K562 (cell line): ENCODE measurements around a stretch of chr3.

GRCh38 chr3:188166302-188166739 lies 12.4 kb downstream of the LPP start:
- RAMPAGE, long total RNA, result no peak
- RRBS, result no CpG with 5 or more reads among the region's 4 CpGs
PRO-cap:
- standard, result no peak
- CoPRO, capped RNA only, 2 experiments, result no peak in any of the 2 experiments
- CoPRO, capped and uncapped RNA, 2 experiments, result no peak in any of the 2 experiments
- CoPRO, uncapped RNA only, 2 experiments, result no peak in any of the 2 experiments
CAGE:
- cytosol, long polyA plus RNA, result no peak
- long polyA plus RNA, result no peak
- nucleolus, long total RNA, result no peak
- nucleus, long polyA plus RNA, result no peak

DNA sequence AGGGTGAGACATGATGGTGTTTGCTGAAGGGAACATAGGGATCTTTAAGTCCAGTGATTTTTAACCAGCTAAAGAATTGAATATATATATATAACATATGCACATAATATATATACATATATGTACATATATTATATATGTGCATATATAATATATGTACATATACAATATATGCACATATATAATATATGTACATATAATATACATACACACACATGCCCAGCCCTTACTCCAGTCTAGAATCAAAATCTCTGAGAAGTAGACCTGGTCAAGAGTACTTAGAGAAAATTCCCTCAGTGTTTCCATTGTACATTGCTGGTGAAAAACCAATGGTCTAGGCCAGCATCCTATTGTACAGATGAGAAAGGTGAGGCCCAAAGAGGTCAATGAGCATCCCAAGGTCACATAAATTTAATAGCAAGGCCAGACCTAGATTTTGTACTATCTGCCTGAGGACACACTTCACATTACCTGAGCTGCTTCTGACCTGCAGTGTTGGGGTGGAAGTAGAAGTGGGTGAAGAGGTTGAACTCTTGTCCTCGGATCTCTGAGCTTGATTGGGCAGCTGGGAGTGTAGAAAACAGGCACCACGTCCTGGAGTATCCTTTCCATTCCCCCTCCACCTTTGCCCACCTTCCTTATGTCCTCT lies 28.8 kb downstream of the LPP start:
- RAMPAGE, long total RNA, result no peak
- RRBS, result no CpG with 5 or more reads among the region's 2 CpGs
PRO-cap:
- standard, result no peak
- CoPRO, capped RNA only, 2 experiments, result no peak in any of the 2 experiments
- CoPRO, capped and uncapped RNA, 2 experiments, result no peak in any of the 2 experiments
- CoPRO, uncapped RNA only, 2 experiments, result no peak in any of the 2 experiments
CAGE:
- cytosol, long polyA plus RNA, result no peak
- long polyA plus RNA, result no peak
- nucleolus, long total RNA, result no peak
- nucleus, long polyA plus RNA, result no peak

DNA sequence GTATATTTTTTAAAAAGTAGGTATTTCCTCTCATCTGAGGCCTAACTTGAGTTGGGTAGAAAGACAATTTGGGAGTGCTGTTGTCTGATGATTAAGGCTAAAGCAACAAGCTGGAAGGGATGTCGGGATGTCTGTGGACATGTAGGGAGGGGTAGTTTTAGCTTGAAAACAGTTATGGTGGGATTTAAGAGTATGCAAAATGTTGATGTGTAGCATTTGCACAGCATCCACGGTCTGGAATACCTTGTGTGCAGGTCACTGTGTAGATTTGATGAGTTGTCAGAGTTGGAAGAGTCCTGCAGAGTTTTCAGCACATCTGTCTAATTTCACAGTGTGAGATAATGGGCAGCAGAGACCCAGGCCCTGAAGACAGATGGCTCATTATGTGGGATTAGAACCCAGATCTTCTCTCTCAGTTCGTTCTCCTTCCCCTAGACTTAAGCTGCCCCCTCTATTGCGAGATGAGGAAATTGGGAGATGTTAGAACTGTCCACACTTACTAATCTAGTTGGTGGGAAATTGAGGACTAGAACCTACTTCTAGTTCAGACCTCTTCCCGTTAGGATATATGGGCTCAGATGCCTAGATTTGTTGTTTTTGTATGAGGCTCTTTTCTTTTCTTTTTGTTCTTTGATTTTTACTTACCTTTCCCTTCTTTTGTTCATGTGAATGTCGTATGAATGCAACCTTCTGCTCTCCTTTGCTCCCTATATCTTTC lies 59.2 kb downstream of the LPP start:
- RAMPAGE, long total RNA, result no peak
- RRBS, result no CpG with 5 or more reads among the region's 6 CpGs
PRO-cap:
- standard, result no peak
- CoPRO, capped RNA only, 2 experiments, result no peak in any of the 2 experiments
- CoPRO, capped and uncapped RNA, 2 experiments, result no peak in any of the 2 experiments
- CoPRO, uncapped RNA only, 2 experiments, result no peak in any of the 2 experiments
CAGE:
- cytosol, long polyA plus RNA, result no peak
- long polyA plus RNA, result no peak
- nucleolus, long total RNA, result no peak
- nucleus, long polyA plus RNA, result no peak

DNA sequence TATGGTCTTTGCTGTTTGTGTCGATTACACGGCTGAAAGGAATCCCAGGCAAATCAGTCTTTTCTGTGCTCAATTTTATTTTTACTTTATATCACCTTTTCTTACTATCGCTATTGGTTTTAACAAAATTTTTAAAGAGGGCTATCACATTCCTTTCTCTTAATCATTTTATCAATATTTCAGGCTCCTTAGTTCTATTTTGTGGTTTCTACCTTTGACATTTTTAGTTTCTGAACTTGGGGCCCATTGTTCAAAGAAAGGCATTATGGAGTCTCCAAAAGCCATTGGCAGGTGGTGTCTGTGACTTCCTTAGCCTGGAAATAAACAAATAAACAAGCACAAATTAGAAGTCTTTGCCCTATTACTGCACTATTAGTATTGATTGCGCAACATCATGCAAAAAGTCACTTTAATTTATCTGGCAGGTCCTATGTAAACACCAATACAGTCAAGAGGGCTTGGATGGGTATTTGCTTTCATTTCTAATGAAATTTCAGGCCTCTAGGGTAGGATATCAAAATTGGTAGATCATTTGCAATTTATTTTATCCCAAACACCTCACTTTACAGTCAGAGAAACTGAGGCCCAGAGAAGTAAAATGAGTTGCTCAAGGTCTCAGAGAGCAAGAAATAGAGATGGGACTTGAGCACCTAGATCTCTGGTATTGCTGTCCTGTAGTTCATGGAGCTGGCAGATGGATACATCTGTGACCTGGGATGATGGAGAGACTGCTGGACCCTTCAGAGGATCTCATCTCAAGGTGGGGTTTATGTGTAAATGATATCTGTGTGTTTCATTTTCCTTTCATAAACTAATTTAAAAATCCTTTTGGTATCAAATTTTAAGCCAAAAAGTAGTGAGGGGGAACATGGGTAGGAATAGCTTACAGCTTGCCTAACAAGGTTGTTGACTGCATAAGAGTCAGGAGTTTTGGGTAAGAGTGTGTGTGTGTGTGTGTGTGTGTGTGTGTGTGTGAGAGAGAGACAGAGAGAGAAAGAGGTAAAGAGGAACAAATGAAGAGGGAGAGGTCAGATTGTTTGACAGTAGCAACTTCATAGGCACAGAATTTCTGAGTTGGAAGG lies 85.8 kb downstream of the LPP start:
- RAMPAGE, long total RNA, result no peak
- RRBS, result no CpG with 5 or more reads among the region's 4 CpGs
PRO-cap:
- standard, result no peak
- CoPRO, capped RNA only, 2 experiments, result no peak in any of the 2 experiments
- CoPRO, capped and uncapped RNA, 2 experiments, result no peak in any of the 2 experiments
- CoPRO, uncapped RNA only, 2 experiments, result no peak in any of the 2 experiments
CAGE:
- cytosol, long polyA plus RNA, result no peak
- long polyA plus RNA, result no peak
- nucleolus, long total RNA, result no peak
- nucleus, long polyA plus RNA, result no peak

DNA sequence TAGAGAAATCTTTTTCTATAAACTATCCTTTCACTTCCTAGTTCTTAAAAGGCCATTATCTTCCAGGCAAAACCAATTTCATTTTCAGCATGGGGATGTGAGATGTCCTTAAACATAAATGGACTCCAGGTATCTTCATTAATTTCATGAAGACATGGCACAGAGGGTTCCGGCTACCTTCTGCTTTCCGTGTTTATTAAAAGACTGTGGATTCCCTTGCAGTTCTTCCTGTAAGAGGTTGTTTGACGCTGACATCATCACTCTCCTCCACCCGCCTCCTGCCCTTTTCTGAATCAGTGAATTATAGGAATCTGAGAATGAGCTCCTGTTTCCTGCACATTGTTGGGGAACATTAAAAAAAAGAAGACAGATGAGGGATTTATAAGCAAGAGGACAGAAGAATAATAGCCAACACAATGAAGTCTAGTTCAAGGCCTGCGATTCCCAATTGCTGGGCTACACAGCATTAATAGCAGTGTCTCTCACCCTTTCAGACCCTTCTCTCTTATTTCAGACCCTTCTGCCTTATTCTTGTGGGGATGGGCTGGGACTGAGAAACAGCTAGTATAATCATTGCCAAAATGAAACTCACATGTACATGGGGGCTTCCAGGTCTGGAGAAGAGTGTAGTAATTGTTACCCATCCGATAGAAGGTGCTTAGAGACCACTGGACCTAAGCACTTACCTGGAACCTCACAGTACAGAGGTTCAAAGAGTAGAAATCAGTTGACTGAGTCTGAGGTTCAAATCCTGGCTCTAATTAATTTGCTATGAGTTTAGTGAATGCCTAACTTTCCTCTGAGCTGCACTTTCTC lies 191.4 kb downstream of the LPP start:
- RAMPAGE, long total RNA, result no peak
- RRBS, result no CpG with 5 or more reads among the region's 6 CpGs
PRO-cap:
- standard, result no peak
- CoPRO, capped RNA only, 2 experiments, result no peak in any of the 2 experiments
- CoPRO, capped and uncapped RNA, 2 experiments, result no peak in any of the 2 experiments
- CoPRO, uncapped RNA only, 2 experiments, result no peak in any of the 2 experiments
CAGE:
- cytosol, long polyA plus RNA, result no peak
- long polyA plus RNA, result no peak
- nucleolus, long total RNA, result no peak
- nucleus, long polyA plus RNA, result no peak

DNA sequence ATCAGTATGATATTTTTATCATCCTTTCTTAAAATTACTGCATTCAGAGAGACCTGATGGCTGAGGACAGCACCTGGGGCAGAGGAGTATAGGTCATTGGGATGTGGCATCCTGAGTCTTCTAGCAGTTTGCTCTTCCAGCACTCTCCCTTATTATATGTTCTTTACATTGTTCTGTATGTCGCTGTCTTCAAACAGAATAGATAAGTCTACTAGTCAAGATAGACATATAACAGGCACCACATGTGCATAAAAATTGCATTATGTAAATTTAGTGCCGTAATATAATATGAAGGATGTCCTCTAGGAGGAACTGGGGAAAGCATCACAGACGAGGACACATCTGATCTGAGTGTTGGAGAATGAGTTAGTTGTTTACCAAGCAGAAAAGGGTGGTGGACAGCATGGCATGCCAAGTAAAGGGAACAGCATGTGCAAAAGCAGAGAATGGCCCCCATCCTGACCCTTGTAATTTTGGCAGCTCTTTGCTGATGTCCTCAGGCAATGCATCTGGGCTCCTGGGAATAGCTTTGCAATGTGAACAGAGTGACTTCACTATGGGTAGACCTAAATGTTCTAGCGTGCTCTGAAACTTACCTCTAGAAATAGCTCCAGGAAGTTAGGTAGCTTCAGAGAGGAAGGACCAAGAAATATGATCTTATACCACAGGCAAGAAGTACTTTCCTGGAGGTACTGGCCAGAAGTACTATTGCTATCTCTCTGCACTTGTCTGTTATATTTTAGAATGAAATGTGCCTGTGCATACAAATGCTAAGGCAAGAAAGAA lies 263.3 kb downstream of the LPP start:
- RAMPAGE, long total RNA, result no peak
- RRBS, result no CpG with 5 or more reads among the region's 4 CpGs
PRO-cap:
- standard, result no peak
- CoPRO, capped RNA only, 2 experiments, result no peak in any of the 2 experiments
- CoPRO, capped and uncapped RNA, 2 experiments, result no peak in any of the 2 experiments
- CoPRO, uncapped RNA only, 2 experiments, result no peak in any of the 2 experiments
CAGE:
- cytosol, long polyA plus RNA, result no peak
- long polyA plus RNA, result no peak
- nucleolus, long total RNA, result no peak
- nucleus, long polyA plus RNA, result no peak

GRCh38 chr3:188432922-188433986 lies 279.3 kb downstream of the LPP start:
- RAMPAGE, long total RNA, result no peak
- RRBS, result no CpG with 5 or more reads among the region's 6 CpGs
PRO-cap:
- standard, result no peak
- CoPRO, capped RNA only, 2 experiments, result no peak in any of the 2 experiments
- CoPRO, capped and uncapped RNA, 2 experiments, result no peak in any of the 2 experiments
- CoPRO, uncapped RNA only, 2 experiments, result no peak in any of the 2 experiments
CAGE:
- cytosol, long polyA plus RNA, result no peak
- long polyA plus RNA, result no peak
- nucleolus, long total RNA, result no peak
- nucleus, long polyA plus RNA, result no peak

GRCh38 chr3:188467036-188467875 lies 313.3 kb downstream of the LPP start:
- RAMPAGE, long total RNA, result no peak
- RRBS, result no CpG with 5 or more reads among the region's 4 CpGs
PRO-cap:
- standard, result no peak
- CoPRO, capped RNA only, 2 experiments, result no peak in any of the 2 experiments
- CoPRO, capped and uncapped RNA, 2 experiments, result no peak in any of the 2 experiments
- CoPRO, uncapped RNA only, 2 experiments, result no peak in any of the 2 experiments
CAGE:
- cytosol, long polyA plus RNA, result no peak
- long polyA plus RNA, result no peak
- nucleolus, long total RNA, result no peak
- nucleus, long polyA plus RNA, result no peak

DNA sequence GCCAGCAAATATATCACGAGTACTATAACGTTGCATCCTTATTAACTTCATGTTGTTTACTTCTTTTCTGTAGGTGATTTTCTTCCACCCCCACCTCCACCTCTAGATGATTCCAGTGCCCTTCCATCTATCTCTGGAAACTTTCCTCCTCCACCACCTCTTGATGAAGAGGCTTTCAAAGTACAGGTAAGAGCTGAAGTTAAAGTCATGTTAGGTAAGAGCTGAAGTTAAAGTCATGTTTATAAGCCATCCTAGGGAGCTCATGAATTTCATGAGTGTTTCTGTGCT lies 330.5 kb downstream of the LPP start:
- RAMPAGE, long total RNA, result no peak
- RRBS, result no CpG with 5 or more reads among the region's 2 CpGs
PRO-cap:
- standard, result no peak
- CoPRO, capped RNA only, 2 experiments, result no peak in any of the 2 experiments
- CoPRO, capped and uncapped RNA, 2 experiments, result no peak in any of the 2 experiments
- CoPRO, uncapped RNA only, 2 experiments, result no peak in any of the 2 experiments
CAGE:
- cytosol, long polyA plus RNA, result no peak
- long polyA plus RNA, result no peak
- nucleolus, long total RNA, result no peak
- nucleus, long polyA plus RNA, result no peak

- RAMPAGE, long total RNA, result no peak
- RRBS, result no CpG with 5 or more reads among the region's 3 CpGs
PRO-cap:
- standard, result no peak
- CoPRO, capped RNA only, 2 experiments, result no peak in any of the 2 experiments
- CoPRO, capped and uncapped RNA, 2 experiments, result no peak in any of the 2 experiments
- CoPRO, uncapped RNA only, 2 experiments, result no peak in any of the 2 experiments
CAGE:
- cytosol, long polyA plus RNA, result no peak
- long polyA plus RNA, result no peak
- nucleolus, long total RNA, result no peak
- nucleus, long polyA plus RNA, result no peak
Measured at GRCh38 chr3:188606655-188607126, 452.7 kb downstream of the LPP start.

DNA sequence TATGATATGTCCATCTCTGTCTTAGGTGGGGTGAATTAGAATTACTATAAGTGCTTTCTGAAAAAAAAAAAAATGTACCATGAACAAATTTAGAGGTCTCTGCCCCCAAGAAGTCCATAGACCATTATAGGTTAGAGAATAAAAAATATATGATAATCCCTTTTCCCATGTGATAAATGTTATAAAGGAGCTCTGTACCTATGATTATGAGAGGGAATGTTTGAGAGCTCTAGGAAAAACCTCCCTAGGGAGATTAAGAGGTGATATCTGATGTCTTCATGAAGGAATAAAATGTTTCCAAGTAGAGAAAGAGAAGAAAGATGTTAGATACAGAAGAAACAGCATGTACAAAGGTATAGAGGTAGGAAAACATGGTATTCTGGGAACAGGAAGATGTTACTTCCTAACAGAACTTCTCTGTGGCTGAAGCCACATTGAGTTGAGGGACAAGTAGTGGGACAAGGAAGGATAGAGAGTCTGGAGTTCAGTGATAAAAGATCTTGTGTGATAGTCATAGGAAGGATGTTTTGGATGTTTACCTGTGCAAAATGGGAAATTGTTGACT lies 442.9 kb upstream of the TPRG1 start:
- RAMPAGE, long total RNA, result no peak
PRO-cap:
- standard, result no peak
- CoPRO, capped RNA only, 2 experiments, result no peak in any of the 2 experiments
- CoPRO, capped and uncapped RNA, 2 experiments, result no peak in any of the 2 experiments
- CoPRO, uncapped RNA only, 2 experiments, result no peak in any of the 2 experiments
CAGE:
- cytosol, long polyA plus RNA, result no peak
- long polyA plus RNA, result no peak
- nucleolus, long total RNA, result no peak
- nucleus, long polyA plus RNA, result no peak

- RAMPAGE, long total RNA, result no peak
- RRBS, result 20% methylated on average over 1 of the region's 7 CpGs
PRO-cap:
- standard, result no peak
- CoPRO, capped RNA only, 2 experiments, result no peak in any of the 2 experiments
- CoPRO, capped and uncapped RNA, 2 experiments, result no peak in any of the 2 experiments
- CoPRO, uncapped RNA only, 2 experiments, result no peak in any of the 2 experiments
CAGE:
- cytosol, long polyA plus RNA, result no peak
- long polyA plus RNA, result no peak
- nucleolus, long total RNA, result no peak
- nucleus, long polyA plus RNA, result no peak
Measured at GRCh38 chr3:188780146-188781252, 391.3 kb upstream of the TPRG1 start.

GRCh38 chr3:188886128-188887029 lies 285.4 kb upstream of the TPRG1 start:
- RAMPAGE, long total RNA, result no peak
- RRBS, result no CpG with 5 or more reads among the region's 4 CpGs
PRO-cap:
- standard, result no peak
- CoPRO, capped RNA only, 2 experiments, result no peak in any of the 2 experiments
- CoPRO, capped and uncapped RNA, 2 experiments, result no peak in any of the 2 experiments
- CoPRO, uncapped RNA only, 2 experiments, result no peak in any of the 2 experiments
CAGE:
- cytosol, long polyA plus RNA, result no peak
- long polyA plus RNA, result no peak
- nucleolus, long total RNA, result no peak
- nucleus, long polyA plus RNA, result no peak

GRCh38 chr3:188975663-188975914 lies 196.2 kb upstream of the TPRG1 start:
- RAMPAGE, long total RNA, result no peak
- RRBS, result no CpG with 5 or more reads among the region's 3 CpGs
PRO-cap:
- standard, result no peak
- CoPRO, capped RNA only, 2 experiments, result no peak in any of the 2 experiments
- CoPRO, capped and uncapped RNA, 2 experiments, result no peak in any of the 2 experiments
- CoPRO, uncapped RNA only, 2 experiments, result no peak in any of the 2 experiments
CAGE:
- cytosol, long polyA plus RNA, result no peak
- long polyA plus RNA, result no peak
- nucleolus, long total RNA, result no peak
- nucleus, long polyA plus RNA, result no peak

DNA sequence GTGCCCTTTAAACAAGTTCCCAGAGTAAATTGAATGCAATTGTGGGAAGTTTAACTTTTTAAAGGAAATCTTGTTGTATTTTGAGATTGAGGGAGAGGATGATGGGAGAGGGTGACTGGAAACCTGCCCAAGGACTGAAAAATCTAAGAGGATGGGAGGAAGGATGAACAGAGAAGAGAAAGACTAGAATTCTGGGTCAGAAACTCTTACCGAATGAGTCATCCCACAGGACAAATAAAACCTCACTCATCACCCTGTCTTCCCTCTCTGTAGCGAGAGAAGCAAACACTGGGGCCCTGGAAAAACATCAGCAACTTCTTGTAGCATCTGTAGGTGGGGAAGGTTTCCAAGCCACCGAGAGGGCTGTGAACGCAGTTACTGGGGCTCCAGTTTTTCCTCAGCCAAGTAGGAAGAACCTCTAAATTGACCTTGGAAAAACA lies 193.1 kb upstream of the TPRG1 start:
- RAMPAGE, long total RNA, result no peak
- RRBS, result no CpG with 5 or more reads among the region's 4 CpGs
PRO-cap:
- standard, result no peak
- CoPRO, capped RNA only, 2 experiments, result no peak in any of the 2 experiments
- CoPRO, capped and uncapped RNA, 2 experiments, result no peak in any of the 2 experiments
- CoPRO, uncapped RNA only, 2 experiments, result no peak in any of the 2 experiments
CAGE:
- cytosol, long polyA plus RNA, result no peak
- long polyA plus RNA, result no peak
- nucleolus, long total RNA, result no peak
- nucleus, long polyA plus RNA, result no peak

GRCh38 chr3:189270135-189270862 lies 98.5 kb downstream of the TPRG1 start:
- RAMPAGE, long total RNA, result no peak
- RRBS, result no CpG with 5 or more reads among the region's 6 CpGs
PRO-cap:
- standard, result no peak
- CoPRO, capped RNA only, 2 experiments, result no peak in any of the 2 experiments
- CoPRO, capped and uncapped RNA, 2 experiments, result no peak in any of the 2 experiments
- CoPRO, uncapped RNA only, 2 experiments, result no peak in any of the 2 experiments
CAGE:
- cytosol, long polyA plus RNA, result no peak
- long polyA plus RNA, result no peak
- nucleolus, long total RNA, result no peak
- nucleus, long polyA plus RNA, result no peak

GRCh38 chr3:189702221-189702636 lies 71.0 kb downstream of the TP63 start:
- RAMPAGE, long total RNA, result no peak
- RRBS, result no CpG with 5 or more reads among the region's 1 CpG
PRO-cap:
- standard, result no peak
- CoPRO, capped RNA only, 2 experiments, result no peak in any of the 2 experiments
- CoPRO, capped and uncapped RNA, 2 experiments, result no peak in any of the 2 experiments
- CoPRO, uncapped RNA only, 2 experiments, result no peak in any of the 2 experiments
CAGE:
- cytosol, long polyA plus RNA, result no peak
- long polyA plus RNA, result no peak
- nucleolus, long total RNA, result no peak
- nucleus, long polyA plus RNA, result no peak

DNA sequence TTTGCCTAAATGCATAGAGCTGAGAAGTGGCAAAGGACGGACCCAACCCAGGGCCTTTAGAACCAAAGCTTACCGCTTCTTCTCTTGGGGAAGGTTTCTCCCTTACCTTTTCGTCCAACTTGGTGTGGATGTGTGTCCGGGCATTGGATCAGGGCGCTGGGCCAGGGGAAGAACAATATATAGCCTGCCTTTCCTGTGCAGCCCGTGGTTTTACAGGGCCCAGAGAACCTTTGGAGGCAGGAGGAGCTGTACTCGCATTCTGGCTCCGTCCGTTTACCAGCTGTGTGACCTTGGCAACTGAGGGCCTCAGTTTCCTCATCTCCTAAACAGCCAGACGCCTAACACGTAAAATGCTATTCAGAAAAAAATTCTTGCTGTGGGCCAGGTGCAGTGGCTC lies 732 bp upstream of the P3H2 start:
- RAMPAGE, long total RNA, result no peak
- RRBS, result no CpG with 5 or more reads among the region's 11 CpGs
PRO-cap:
- standard, result no peak
- CoPRO, capped RNA only, 2 experiments, result no peak in any of the 2 experiments
- CoPRO, capped and uncapped RNA, 2 experiments, result no peak in any of the 2 experiments
- CoPRO, uncapped RNA only, 2 experiments, result no peak in any of the 2 experiments
CAGE:
- cytosol, long polyA plus RNA, result no peak
- long polyA plus RNA, result no peak
- nucleolus, long total RNA, result no peak
- nucleus, long polyA plus RNA, result no peak